Metastatic Lung Carcinoma in the Adrenal Gland (tissue), 1 donor: ENCODE results near the genes FAM229A and RNF19B.

- PRO-cap = no peak
Measured at GRCh38 chr1:31637770-31638421, 6.8 kb downstream of the PEF1 start.

GRCh38 chr1:31683118-31683622 is 20.6 kb downstream of the COL16A1 start:
- PRO-cap = no peak

DNA sequence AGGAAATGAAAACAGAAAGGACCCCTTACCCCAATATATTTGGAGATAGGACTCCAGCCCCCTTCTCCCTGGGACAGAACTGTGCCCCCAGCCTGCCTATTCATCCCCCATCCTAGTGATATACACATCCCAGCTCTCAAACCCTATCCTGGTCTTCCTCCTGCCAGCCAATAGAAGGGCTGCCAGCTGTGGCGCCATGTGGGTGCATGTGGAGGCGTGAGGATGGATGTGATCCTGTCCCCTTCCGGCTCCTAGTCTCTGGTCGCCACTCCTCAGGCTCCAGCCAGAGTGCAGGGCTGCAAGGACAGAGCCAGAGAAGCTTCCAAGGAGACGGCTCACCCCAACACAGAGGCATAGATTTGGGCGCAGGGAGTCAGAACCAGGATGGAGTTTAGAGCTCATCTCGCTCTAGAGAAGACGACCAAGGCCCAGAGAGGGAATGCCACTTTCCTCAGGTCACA is 478 bp downstream of the COL16A1 start:
- PRO-cap = no peak

- PRO-cap = no peak
Measured at GRCh38 chr1:31744298-31744979, 19.7 kb downstream of the ADGRB2 start.

DNA sequence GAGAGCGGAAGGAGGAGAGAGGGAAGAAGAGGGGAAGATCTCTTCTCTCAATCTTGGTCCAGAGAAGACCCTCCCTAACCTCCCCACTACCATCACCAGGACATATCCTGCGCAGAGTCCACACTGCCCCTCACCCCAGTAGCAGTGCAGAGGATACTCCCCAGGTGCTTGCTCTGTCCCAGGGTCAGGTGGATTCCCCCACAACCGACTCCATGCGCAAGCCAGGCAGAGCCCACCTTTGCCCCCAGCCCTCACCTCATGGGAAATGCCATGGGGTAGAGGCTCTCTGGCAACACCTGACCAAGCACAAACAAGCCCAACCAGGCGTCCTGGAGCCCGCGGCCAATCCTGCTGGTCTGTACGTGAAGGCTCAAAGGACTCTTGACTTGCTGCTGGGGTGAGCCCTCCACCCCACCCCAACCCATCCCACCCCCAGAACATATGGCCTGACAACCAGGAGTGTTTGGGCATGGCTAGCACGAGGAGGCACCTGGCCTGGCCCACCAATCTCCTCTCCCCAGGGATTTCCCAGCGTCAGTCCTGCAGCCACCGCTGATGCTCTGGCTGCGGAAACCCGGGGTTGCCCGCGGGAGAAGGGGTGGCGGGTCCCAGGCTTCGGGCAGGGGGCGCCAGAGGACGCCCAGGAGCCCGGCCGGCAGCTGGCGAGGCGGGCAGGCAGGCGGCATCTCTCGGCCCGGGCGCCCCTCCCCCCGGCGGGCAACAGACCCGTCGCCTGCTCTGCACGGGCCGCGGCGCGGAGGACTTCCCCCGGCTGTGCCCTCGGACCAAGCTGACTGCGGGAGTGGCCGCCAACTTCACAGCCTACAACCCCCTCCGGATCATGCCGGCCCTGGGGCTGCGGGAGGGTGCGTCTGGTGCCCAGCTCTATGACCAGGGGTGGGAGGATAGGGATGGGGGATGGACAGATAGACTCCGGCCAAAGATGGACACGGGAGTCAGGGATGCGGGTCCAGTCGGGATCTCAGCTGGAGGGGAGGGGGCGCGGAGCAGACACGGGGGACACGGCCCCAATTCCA is 1.6 kb downstream of the ADGRB2 start:
- PRO-cap = no peak

GRCh38 chr1:31932230-31933107 is 5.7 kb downstream of the PTP4A2 start:
- PRO-cap = no peak

- PRO-cap = bidirectional peak, plus-strand start at chr1:31954933, minus-strand start at chr1:31954740
Measured at GRCh38 chr1:31954583-31955280, 16.6 kb upstream of the PTP4A2 start.

- PRO-cap = no peak
Measured at GRCh38 chr1:32014821-32014930, 1.0 kb downstream of the KHDRBS1 start.

DNA sequence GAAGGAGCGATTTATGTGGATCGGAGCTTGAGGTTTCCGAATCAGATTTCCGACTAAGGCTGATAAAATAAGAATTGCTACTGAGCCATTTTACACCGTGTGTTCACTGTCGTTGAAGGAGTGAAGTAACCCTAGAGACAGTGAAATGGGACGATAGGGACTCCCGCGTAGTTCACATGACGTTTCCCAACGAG is 1.2 kb downstream of the KHDRBS1 start:
- PRO-cap = no peak

DNA sequence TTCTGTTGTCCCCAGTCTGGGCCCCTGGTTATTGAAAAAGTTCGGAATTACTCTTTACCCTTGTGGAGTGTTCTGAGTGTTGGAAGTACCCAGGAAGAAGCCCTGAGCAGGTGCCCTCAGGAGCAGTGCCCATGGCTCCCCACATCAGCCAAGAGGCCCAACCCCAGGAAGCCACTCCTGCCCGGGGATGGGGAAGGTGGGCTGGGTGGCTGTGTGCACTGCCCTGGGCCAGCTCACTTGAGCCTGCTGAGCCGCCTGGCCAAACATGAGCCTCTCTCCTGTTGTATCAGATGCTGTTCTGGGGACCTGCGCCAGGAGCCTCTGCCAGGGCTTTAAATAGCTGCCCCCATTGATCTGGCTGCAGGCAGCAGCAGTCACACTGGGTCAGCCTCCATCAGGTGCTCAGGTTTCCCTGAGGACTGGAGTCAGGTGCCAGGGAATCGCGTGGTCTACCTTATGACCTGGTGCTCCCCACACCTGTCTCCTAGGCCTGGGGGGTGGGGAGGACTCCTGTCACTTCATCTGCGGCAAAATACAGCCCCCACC is 782 bp upstream of the CCDC28B start:
- PRO-cap = no peak

- PRO-cap = no peak
Measured at GRCh38 chr1:32266762-32267540, 15.9 kb downstream of the LCK start.

- PRO-cap = no peak
Measured at GRCh38 chr1:32355307-32355876, 6.9 kb downstream of the FAM229A start.

- PRO-cap = no peak
Measured at GRCh38 chr1:32361809-32362833, at the start of gene FAM229A. Gene FAM229A, minus strand, starts transcription at chr1:32362485.

DNA sequence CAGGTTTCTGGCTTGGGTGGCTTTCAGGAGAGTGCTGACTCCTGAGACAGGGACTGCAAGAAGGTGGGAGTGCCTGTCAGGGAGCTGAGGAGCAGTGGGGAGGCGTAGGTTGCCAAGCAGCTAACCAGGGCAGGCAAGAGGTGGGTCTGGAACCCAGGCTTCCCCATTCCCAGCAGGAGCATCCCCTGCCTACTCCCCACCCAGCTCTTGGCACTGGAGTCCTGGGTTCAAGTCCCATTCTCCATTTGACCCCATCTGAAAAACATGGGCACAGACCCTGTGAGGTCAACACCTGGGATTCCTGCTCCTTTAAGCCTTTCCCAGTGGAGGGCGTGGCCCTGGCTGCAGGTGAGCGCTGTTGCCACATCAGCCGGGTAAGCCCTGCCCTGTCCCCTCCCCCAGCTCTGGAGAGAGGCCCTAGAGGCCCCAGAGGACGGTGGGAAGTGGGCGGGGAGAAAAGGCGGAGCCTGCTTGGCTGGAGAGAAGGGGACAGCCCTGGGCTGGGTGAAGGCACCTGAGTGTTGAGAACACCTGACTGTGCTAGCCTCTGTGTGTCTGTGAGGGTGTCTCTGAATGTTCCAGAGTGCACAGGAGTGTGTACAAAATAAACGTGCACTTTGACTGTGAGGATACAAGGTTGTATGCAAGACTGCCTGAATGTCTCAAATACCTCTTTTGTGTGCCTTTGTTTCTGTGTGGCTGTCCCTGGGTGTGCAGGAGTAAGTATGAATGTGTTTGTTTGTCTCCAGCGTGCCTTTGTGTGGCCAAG is 14.0 kb upstream of the SYNC start:
- PRO-cap = bidirectional peak, plus-strand start at position 456 of the sequence, minus-strand start at position 311 of the sequence

DNA sequence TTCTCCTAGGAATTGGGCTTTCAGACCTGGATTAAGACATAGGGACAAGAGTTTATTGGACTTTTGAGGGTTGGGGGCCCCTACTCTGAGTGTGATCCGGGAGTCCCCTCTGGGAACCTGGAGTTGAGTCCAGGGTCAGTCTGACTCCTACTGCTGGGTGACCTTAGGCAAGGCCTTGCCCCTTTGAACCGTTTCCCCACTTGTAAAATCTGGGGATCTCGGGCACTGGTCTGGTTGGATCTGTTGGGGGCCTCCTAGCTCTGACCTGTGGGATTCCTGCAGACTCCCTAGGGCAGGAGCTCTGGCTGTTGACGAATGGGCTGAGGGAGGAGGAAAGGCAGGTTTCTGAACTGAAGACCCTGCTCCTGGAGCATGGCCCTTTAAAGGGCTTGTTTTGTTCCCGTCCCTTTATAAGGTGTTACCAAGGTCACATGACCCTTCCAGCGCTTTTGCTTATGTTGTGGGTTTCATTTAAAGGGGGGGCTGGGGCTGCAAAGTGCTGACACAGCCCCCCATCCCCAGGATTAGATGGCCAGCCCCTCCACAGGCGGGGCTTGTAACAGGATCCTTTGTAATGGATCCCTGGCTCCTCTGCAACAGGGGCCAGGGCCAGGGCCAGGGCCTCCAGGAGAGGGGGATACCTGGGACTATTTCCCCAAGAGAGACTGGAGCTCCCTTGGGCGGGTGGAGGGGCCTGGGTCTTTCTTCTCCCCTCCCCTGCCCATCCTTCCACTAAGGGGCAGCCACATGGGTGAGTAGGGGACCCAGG is 24.9 kb downstream of the KIAA1522 start:
- PRO-cap = no peak

- PRO-cap = unidirectional peak, plus-strand start at chr1:32924997
Measured at GRCh38 chr1:32924670-32925271, 23.6 kb upstream of the TMEM54 start.

GRCh38 chr1:32925796-32926142 is 24.6 kb upstream of the TMEM54 start:
- PRO-cap = no peak

DNA sequence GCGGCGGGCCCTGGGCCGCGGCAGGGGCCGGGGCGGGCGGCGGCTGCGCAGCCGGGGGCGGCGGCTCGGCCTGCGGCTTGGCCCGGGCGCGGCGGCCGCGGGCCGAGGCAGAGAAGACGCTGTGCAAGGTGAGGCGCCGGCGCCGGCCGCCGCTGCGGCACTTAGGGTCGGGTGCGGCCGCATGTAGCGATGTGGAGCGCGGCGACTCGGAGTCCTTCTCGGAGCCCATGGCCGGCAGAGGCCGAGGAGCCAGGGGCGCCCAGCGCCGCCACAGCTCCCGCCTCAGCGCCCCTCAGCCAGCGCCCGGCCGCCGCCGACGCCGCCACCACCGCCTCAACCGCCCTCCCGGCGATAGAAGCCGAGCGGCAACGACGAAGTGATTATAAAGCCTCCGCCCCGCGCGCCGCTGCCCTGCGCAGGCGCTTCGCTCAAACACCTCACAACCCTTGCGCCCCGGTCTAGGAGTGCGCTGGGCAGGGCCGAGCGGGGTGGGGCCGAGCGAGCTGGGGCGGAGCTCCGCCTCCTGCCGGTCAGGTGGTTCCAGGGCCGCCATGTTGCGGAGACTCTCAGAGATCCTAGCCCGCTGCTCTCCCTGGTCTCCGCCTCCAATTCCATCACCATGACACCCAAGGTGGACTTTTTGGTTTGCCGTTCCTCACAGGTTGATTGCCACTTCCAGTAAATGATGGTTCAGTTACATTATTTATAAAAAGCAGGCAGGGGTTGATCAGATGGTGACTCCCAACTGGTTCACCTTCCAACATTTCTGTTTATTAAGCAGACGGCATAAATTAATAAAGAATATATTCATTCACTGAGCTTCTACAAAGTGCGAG is at the start of gene RNF19B:
Gene RNF19B, minus strand, starts transcription at position 353 of the 836 bp plus-strand sequence.
- PRO-cap = bidirectional peak, plus-strand start at position 552 of the sequence, minus-strand start at position 353 of the sequence

GRCh38 chr1:32997094-32998424 is 33.0 kb upstream of the RNF19B start:
- PRO-cap = no peak

DNA sequence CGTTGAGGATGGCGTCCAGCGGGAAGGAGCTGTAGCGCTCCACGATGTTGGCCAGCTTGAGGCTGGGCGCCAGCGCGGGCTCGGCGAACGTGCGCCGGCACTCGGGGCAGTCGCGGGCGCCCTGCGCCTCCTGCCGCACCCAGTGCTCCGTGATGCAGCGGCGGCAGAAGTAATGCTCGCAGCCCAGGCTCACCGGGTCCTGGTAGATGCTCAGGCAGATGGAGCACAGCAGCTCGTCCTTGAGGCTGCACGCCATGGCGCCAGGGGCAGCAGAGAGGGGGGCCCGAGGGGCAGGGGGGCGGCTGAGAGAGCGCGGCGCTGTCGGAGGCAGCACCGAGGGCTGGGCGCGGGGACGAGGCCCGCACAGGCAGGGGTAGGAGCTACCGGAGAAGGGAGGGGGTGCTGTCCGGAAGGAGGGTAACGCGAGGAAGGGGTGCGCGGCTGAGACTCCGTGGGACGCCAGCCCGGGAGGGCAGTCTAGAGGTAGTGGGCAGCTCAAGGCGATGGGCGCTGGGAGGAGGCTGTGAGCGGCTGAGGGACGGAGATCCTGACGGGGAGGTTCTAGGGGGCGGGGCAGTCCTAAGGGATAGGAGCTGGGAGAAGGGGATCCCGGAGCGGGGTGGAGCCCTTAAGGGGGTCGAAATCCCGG is 542 bp downstream of the TRIM62 start:
- PRO-cap = no peak